Pericardium fibroblast (primary cell): ENCODE measurements around the gene DNAJC1.

- RAMPAGE, long total RNA, result no peak
Measured at GRCh38 chr10:21172785-21173389, 275.8 kb upstream of the NEBL start.

- RAMPAGE, long total RNA, result no peak
Measured at GRCh38 chr10:21212160-21212798, 313.2 kb downstream of the SKIDA1 start.

DNA sequence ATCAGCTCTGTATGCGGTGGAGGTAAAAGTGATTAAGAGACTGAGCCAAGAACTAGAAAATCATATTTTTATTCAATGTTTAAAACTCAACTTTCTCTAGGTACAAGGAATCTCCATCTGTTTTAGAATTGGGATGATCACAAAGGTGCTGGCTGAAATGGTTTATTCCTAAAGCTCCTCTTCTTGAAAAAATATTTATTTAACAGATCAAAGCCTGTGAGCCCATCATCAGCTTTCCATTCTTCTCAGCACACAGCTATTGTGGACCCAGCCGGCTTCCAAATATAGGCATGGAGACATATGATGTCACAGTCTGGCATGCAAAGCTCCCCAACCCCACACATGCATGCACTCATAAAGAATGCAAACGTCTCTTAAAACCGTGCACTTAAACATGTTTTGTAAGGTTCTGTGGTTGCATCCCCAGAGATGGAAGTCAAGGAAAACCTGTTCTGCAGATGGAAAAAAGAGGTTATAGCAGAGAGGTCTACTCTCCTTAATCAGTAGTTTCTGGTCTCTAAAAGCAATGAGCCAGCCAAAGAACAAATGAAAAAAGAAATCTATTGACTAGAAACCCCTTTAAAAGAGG lies 125.9 kb downstream of the SKIDA1 start:
- RAMPAGE, long total RNA, result no peak

GRCh38 chr10:21495257-21496266 lies 29.9 kb downstream of the SKIDA1 start:
- RAMPAGE, long total RNA, result no peak

DNA sequence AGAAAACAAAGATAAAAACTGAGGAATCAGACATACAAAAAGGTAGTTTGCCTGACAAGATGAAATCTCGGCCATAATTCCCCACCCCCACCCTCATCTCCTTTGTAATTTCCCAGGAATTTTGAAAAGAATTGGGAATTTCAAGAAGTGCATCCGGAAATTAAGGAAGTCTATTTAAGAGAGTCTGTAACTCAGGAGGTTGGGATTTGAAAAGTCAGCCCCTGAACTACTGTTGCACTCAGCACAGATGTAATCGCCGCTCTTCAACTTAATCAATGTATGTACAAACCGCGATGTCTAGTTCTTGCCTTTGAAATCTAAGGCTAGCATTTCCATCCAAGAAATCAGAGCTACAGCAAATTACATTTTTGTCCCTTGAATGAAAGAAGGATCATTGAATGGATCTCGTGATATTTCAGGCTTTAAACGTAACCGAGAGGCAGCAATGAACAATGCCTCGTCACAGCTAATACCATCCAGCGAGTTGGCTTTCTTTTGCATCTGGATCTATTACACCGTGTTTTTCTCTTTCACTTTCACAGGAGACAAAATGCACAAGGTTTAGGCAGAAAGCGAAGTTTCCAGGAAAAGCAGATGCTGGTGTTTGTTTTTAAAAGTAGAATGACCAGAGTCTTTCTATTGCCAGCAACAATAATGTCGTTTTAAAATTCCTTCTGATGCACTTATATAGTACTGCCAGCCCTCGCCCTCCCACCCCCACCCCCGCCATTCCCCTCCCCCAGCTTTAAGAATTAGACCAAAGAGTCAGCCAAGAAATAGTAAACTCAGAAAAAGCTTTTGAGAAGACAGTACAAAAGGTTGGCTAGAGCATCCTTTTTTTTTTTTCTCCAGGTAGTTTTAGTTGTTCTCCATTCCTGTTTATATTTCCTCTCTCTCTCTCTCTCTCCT lies 5.5 kb downstream of the SKIDA1 start:
- RAMPAGE, long total RNA, result no peak

DNA sequence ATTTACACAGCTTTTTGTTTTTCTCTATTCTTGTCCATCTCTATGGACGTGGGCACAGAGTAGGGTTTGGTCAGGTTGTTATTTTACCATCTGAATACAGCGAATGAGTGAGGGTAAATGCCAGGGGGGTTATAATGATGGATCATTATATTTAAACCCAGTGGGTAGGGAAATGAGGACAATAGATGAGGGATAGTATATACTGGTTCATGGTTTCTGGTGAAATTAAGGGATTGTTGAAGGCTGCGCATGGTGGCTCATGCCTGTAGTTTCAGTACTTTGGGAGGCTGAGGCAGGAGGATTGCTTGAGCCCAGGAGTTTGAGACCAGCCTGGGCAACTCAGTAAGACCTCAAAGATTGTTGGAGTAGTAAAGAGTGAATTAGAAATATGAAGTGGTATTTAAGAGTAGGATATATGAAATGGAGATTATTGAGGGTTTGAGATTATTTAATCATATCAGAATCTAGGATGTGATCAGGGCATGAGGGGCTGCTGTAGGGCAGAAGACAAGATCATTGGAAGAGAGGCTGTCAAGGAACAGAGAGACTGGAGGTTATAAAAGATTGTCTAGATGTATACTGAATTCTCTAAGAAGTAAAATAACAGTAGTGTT lies 120.7 kb downstream of the MLLT10 start:
- RAMPAGE, long total RNA, result no peak

- RAMPAGE, long total RNA, result no peak
Measured at GRCh38 chr10:21661397-21661993, 127.5 kb downstream of the MLLT10 start.

DNA sequence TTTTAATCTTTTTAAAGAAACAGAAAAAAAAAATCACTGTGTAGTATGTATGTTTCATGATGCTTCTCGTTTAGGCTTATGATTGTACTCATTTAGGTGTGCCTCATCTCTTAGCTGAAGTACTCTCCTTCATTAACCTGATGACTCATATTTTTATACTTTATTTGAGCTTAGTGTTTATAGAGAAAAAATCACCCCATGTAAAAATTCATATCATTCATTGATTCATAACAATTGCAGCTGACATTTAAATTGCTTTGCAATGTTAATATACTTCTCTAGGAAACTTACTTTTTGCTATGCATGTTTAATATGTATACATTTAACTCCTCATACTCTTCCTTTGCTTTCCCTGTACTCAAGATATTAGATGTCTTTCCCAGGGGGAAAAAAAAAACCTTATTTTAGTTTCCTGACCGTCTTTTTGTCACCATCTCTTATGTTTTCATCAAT lies 159.0 kb downstream of the MLLT10 start:
- RAMPAGE, long total RNA, result no peak

GRCh38 chr10:21730706-21731054 lies 196.6 kb downstream of the MLLT10 start:
- RAMPAGE, long total RNA, result no peak

DNA sequence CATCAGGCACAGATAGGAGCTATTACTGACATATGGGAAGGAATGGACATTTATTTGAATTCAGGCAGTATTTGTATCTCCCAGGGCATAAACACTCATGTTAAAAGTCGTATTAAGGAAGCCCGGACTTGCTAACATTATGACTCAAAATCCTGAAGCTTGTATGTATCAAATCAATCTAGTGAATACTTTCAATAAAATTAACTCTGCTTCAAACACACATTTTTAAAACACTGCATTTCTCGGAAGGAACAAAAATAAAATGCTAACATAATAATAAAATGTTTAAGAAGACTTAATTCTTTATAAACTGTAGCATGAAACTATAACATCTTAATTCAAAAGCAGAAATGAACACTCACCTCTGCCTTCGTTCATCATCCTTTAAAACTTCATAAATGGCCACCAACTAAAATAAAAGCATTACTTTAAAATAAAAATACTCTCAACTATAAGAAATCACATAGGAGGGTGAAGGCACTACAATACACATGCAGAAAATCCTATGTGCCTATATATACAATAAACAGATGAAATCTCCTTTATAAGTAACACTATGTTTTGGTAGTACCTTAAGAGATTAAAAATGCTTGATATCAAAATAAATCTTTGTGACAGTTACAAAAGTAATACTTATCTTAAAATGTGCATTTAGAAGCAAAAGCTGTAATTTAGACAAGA lies 75.2 kb downstream of the DNAJC1 start:
- RAMPAGE, long total RNA, result no peak

DNA sequence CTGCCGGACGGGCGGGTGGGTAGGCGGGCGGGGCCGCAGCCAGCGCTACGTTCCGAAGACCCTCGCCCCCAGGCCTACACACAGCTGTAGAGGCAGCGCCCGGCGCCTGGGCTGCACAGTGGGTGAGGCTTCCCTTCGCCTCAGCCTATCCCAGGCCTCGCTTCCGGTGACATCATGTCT lies at the start of gene DNAJC1:
DNAJC1 (minus strand) TSS at position 120 of the 180 bp plus-strand sequence.
- RAMPAGE, long total RNA, result no peak

DNA sequence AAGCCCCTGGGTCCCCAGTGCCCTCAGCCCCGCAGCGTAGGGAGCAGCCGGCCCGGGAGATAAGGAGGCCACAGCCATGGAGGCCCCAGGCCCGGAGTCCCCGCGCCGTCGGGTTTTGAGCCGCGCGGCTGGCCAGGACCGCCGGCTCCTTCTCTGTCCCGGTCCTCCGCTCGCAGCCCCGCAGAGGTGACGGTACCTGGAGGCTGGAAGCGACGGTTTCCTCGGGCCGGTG lies 35.3 kb upstream of the EBLN1 start:
- RAMPAGE, long total RNA, result no peak

DNA sequence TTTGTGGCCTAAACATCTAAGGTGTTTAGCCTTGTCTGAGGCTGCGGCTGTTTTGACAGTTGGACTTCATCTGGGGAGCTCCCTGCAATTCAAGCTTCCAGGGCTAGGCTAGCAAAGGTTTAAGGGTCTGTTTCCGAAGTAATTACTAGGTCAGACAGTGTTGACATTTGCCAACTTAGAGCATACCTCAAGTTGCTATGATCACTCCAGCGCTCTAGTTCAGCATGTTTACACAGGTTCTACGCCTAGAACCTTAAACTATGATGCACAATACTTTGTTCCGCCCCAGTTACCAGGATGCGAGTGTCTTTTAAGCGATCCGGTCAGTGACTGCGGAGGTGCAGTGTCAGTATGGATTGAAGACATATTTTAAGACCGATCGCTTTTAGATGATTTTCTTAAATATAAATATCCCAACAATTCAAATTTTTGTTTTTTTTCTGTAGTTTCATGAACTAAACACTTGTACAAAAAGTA lies 693 bp downstream of the COMMD3 start:
- RAMPAGE, long total RNA, result no peak

- RAMPAGE, long total RNA, result no peak
Measured at GRCh38 chr10:22334989-22335850, 10.1 kb upstream of the SPAG6 start.

DNA sequence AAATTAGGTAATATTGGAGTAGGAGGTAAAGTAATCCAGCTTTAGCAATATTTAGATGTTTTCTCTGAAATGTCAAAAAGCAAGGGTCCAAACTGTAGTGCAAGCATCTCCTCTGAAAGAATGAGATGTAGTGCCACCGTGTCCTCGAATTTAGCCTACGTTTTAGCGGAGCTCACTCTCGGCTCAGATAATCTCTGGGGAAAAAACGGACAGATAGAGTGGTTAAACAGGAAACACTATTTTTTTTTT lies 5.4 kb upstream of the SPAG6 start:
- RAMPAGE, long total RNA, result no peak

DNA sequence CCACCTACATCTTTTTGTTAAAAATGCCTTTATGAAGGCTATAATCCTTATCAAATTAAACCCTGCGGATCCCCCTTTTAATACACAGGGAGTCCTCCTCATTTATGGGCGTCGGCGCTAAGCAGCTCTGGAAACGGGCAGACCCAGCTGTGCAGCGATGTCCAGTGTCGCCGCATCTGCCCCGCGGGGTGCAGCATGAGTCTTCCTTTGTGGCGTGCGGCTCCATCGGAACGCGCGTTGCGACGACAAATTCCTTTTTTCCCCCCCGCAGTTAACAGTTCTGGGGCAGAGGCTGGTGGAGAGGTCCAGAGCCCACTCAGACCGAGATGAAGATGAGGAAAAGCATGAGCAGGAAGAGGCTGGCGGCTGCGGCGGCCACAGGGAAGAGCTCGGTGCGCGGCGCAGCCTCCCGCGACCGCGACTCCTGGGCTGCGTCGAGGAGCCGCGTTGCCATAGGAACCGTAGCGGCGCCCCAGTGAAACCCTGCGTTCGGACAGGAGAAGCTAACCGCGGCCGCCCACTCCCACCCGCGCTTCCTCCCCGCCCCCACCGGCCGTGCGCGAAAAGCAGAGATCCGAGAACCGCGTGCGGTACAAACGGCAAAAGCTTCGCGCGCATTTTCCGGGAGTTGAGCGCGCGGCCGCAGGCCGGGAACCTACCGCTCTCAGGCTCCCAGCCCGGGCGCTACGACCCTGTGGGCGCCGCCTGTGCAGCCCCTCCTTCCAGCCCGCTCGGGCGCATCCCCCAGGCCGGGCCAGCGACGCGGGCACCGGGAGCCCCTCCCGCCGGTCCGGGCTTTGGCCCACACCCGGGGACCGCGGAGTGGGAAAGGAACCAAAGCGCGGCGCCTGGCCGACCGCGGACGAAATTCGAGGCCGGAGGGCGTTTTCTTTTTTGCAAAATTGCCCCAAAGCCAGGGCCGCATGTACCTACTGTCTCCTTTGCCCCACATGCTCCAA lies 130.7 kb downstream of the SPAG6 start:
- RAMPAGE, long total RNA, result no peak

GRCh38 chr10:22506018-22506524 lies 160.8 kb downstream of the SPAG6 start:
- RAMPAGE, long total RNA, result no peak

DNA sequence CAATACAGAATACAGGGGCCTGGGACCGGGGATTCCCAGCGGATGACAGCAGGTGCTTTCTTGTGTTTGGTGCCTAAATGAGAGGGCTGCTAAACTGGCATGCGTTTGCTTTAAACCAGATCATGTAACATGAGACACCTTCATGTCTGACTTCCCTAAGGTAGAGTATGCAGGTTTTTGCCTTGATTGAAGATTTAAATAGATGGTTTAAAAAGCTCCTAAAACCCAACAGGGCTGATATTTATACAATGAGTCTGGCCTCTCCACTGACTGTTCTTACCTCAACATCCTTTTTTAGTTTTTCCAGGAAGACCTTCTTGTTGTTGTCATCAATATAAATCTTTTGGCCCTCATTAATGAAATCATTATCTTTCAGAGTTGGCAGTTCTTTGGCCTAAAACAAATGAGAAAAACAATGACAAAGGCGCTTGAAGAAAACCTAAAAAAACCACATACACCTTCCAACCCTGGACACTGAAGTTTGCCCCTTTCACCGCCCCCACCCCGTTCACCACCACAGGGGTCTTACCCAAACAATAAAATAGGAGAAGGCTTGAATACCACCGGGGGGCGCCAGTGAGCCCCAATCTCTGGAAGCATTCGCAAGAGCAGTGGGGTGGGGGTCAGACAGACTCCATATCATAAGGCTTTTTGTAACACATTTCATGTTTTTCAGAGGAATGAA lies 163.9 kb downstream of the PIP4K2A start:
- RAMPAGE, long total RNA, result no peak

GRCh38 chr10:22554285-22555434 lies 159.7 kb downstream of the PIP4K2A start:
- RAMPAGE, long total RNA, result no peak

- RAMPAGE, long total RNA, result no peak
Measured at GRCh38 chr10:22572617-22573699, 141.4 kb downstream of the PIP4K2A start.